H4 (cell line): Measurements from ENCODE around the genes OR10H5 and HSH2D.

DNA sequence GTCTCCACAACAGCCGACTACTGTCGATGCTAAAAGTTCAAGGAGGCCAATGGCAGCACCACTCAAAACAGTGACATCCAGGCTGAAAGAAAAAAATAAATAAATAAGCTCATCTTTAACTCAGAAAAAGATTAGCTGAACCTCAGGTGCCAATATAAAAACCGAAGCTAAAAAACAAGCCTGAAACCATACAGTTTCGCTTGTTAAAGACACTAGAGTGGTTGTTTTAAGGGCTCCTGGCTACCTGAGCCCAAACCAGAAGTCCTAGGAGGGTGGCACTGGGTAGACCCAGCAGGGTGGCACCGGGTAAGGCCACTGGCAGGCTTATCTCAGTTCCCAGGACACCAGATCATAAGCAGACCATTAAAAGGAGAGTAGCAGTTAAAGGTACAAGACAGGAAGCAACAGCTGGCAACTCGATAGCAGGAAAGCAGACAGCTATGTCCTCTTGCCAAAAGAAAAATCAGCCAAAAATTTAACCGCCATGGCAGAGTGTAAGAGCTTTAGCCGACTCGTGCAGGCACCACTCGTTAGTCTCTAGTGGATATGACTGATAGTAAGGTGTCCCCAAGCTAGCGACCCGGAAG is 39.2 kb downstream of the BRD4 start:
- RAMPAGE, long total RNA = no peak

DNA sequence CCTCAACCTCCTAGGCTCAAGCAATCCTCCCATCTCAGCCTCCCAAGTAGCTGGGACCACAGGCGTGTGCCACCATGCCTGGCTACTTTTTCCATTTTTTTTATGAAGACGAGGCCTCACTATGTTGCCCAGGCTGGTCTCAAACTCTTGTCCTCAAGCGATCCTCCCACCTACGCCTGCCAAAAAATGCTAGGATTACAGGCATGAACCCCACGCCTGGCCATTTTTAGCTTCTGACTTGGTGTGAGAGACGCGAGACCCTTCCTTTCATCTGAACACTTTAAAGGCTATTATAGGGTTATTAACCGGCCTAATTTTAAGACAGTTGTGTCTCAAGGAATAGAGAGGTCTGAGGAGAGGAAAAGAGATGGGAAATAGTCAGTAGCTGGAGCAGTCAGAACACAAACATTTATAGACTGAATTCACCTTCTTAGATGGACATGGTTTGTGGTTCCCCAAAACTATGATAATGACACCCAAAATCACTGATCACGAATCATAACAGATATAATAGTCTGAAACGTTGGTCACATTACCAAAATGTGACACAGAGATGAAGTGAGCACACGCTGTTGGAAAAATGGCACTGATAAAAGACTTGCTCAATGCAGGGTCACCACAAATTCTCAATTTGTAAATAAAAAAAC is 25.9 kb downstream of the BRD4 start:
- RAMPAGE, long total RNA = no peak

DNA sequence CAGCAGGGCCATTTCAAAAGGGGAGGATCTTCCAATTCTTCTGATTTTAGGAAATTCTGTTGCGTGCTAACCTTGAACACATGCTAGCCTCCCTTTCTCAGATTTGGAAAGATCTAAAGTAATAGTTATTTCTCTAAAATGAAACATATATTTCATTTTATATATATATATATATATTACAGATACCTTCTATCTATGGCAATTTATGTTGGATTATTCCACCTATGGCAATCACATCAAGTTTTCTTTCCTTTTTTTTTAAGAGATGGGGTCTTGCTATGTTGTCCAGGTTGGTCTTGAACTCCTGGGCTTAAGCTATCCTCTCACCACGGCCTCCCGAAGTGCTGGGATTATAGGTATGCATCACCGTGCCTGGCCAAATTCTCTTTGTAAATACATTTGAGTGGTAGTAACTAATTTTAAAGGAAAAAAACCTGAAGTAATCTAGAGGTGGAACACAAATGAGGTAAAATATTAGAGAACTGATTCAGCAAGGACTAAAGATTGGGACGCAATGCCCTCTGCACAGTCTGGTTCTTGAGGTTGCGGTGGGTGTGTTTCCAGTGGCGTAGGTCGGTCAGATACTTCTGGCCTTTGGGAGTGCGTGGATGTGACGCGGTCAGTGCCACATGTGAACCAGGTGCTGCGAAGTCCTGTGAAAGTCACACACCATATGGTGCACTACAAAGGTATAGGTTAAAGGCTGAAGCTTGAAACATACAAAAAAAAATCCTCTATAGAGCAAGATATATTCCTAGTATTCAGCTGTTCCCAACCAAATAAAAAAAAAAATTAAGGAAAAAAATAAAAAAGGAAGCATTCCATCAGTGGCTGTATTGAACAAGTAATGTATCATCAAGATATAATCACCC is 21.7 kb upstream of the BRD4 start:
- RAMPAGE, long total RNA = no peak

DNA sequence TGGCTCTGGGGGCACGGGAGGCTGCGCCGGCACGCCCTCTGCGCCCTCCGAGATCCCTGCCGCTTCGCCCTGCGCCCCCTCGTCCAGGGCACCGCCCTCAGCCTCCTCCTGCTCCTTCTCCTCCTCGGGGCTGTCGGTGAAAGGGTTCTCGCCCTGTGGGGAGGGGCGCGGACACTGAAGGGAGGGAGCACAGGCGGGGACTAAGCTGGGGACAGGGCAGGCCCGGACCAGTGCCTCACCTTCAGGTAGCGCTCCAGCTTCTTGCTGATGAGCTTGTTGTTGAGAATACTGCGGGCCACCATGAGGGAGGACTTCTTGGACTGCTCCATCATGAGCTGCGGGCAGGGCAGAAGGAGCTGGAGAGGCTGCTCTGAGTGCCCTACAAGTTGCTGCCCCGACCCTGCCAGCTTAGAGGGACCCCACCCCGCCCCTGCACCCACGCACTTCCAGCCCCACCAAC is 721 bp upstream of the AKAP8 start:
- RAMPAGE, long total RNA = no peak

GRCh38 chr19:15426945-15427833 is 8.4 kb upstream of the AKAP8L start:
- RAMPAGE, long total RNA = no peak

DNA sequence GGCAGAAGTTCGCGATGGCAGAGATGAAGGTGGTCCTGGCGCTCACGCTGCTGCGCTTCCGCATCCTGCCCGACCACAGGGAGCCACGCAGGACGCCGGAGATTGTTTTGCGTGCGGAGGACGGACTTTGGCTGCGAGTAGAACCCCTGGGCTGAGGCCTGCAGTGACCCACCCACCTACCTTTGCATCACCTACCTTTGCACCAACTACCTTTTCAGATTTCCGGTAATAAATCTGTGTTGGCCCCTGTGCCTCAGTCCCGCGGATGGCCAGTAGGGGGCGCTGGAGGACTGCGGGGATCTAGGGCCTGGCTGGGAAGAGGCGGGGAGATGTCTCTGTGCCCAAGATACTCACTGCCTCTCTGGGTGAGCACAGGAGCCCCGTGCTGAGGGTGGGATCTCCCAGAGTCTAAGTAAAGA is 11.5 kb upstream of the CYP4F3 start:
- RAMPAGE, long total RNA = no peak

DNA sequence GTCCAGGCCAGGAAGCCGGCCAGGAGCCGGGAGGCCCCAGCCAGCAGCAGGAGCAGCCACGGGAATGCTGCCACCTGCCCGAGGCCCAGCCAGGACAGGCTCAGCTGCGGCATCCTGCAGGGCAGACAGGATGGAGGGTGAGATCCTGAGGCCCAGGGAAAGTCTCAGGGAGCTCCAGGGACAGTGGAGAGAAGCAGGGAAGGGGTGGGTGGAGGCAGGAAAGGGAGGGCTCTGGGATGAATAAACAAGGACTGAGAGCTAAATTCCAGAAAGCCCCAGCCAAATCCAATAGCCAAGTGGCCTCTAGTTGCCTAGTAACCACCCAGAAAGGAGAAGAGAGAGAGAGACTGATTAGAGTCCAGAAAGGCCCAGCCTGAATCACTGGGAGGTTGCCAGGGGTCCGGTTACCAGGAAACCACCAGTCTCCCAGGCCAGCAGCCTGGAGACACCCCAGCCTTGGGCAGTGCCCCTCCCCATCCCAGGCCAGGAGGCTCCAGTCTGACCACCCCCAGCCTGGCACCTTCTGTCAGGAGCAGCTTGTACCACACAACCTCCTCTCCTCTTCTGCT is 7.6 kb upstream of the OR10H5 start:
- RAMPAGE, long total RNA = no peak

GRCh38 chr19:15787409-15787735 is at the start of gene OR10H5:
Gene OR10H5, plus strand, starts transcription at chr19:15787661.
- RAMPAGE, long total RNA = no peak

GRCh38 chr19:15835663-15836599 is 20.5 kb upstream of the OR10H1 start:
- RAMPAGE, long total RNA = no peak

GRCh38 chr19:16075391-16075743 is 928 bp upstream of the TPM4 start:
- RAMPAGE, long total RNA = no peak

DNA sequence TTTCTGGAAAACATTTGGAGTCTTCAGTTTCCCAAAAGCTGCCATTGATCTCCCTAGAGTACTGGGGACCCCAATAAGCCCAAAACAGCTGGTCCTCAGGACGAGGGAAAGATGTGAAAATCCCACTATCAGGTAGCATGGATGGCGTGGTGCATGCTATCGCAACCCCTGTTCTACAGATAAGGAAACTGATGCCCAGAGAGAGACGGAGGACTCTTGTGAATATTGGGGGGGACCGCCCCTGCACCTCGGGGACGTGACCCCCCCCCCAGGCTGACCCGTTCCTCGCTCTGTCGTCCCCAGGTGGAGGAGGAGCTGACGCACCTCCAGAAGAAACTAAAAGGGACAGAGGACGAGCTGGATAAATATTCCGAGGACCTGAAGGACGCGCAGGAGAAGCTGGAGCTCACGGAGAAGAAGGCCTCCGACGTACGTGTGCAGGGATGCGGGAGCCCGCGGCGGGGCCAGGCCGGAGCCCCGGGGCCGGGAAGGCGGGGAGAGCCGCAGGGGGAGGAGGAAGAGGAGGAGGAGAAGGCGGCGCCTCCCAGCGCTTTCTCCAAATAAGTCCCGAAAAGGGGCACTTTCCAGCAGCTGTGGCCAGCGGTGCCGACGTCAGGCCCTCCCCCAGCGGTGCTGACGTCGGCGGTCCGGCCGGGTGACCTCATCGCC is 417 bp upstream of the TPM4 start:
- RAMPAGE, long total RNA = no peak

DNA sequence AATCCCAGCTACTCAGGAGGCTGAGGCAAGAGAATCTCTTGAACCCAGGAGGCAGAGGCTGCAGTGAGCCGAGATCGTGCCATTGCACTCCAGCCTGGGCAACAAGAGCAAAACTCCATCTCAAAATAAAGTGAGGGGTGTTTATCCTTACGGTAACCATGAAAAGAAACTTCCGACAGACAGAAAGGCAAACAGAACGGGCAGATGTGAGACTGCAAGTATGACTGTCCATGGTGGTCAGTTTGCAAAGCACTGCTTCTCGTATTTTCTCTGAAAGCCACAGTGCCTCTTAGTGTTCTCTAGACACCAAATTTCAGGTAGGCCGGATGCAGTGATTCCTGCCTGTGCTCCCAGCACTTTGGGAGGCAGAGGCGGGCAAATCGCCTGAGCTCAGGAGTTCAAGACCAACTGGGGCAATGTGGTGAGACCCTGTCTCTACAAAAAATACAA is 6.1 kb downstream of the TPM4 start:
- RAMPAGE, long total RNA = no peak

DNA sequence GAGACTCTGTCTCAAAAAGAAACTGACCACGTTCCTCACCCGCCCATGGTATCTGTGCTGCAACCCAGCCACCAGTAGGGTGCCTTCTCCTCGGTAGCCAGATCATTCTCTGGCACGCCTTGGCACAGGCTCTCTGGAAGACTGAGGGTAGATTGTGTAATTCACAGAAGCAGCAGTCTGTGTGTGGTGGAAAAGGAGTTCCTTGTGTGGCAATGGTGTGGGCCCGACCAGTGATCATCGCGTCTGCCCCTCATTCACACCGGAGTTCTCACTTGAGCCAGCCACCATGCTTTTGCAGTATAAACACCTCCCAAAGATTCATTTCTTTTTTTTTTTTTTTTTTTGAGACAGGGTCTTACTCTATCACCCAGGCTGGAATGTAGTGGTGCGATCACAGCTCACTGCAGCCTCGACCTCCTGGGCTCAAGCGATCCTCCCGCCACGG is 7.2 kb downstream of the TPM4 start:
- RAMPAGE, long total RNA = no peak

DNA sequence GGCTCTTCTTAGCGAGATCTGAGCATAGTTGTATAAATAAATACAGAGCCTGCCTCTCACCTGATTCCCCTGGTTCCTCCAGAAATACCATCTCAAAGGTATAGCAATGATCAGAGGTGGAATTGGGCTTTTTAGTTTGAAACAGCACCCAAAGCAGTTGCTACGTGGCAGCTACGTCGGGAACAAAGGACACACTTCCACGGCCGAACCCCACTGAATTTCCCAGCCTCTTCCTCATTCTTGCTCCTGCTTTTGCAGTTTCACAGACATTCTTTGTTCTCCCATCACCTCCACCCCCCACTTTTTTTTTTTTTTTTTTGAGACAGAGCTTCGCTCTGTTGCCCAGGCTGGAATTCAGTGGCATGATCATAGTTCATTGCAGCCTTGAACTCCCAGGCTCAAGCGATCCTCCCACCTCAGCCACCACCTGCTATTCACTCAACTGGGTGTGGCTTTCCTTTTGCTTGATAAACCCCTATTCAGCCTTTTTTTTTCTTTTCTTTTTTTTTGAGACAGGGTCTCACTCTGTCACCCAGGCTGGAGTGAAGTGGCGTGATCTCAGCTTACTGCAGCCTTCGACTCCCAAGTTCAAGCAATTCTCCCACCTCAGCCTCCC is 13.2 kb downstream of the TPM4 start:
- RAMPAGE, long total RNA = no peak

GRCh38 chr19:16112460-16113114 is 898 bp downstream of the RAB8A start:
- RAMPAGE, long total RNA = no peak

DNA sequence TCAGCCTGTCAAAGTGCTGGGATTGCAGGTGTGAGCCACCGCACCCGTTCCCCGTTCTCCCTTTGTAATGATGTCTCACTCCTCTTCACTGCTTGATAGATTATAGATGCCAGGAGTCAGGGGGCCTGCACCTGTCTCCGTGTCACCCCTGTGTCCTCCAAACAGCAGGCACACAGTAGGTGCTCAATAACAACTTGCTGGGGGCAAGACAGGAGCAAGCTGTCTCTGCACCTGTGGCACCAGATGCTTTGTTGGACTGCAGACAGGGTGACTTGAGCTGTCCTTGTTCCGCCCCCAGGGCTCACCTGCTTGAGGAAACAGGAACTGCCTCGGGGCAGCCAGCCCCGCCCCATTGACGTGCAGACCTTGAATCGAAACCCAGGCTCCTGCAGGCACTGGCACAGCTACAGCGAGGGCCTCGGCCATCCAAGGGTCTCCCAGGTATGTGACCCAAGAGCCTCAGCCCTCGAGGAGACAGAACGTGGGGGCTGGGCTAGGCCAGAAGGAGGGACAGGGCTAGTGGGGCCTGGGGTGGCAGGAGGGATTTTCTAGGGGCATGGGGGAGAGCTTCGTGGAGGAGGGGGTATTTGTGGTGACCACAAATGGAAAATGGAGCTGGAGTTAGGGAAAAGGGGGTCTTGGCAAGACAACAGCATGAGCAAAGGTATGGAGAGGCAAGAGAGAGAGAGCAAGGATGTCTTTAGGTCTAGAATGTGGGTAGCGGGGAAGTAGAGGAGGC is at the start of gene HSH2D:
Gene HSH2D (plus strand): TSS at position 352 of the 739 bp plus-strand sequence.
- RAMPAGE, long total RNA = no peak

GRCh38 chr19:16208682-16209196 is 11.0 kb downstream of the AP1M1 start:
- RAMPAGE, long total RNA = no peak

DNA sequence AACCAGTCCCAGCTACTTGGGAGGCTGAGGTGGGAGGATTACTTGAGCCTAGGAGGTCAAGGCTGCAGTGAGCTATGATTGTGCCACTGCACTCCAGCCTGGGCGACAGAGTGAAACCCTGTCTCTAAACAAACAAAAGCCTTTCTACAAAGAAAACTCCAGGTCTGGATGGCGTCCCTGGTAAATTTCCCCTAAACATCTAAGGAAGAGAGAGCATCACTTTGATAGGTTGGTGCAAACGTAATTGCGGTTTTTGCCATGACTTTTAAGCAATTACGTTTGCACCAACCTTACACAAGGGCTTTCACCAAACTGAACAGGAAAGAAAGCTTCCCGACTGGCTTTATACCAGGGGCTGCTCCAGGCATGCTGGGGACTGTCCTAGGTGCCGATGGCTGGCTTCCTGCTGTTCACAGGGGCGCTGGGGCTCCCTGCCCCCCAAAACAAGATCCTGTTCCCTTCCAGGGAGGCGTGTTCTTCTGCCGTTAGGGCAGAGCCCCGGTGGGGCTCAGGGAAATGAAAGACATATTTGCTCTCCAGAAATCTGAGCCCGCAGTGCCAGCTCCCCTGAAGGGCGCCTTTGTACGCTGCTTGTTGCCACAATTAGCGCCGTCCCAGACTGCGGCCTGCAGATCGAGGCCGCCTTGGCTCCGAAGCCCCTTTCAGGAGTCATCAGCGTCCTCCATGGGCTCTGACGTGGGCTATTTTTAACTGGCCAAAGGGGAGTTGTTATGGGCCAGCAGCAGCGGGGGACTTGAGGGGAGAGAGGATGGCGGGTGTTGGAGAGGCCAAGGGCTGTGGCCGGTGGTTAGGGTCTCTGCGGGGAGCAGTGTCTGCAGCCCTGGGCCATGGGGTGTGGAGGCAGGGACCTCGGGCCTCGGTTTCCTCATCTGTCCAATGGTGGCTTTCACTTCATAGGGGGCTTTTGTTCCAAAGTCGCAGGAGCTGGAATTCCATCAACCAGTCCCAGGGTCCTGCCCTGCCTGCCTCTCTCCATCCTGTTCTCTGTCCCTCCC is 38.5 kb upstream of the KLF2 start:
- RAMPAGE, long total RNA = no peak

DNA sequence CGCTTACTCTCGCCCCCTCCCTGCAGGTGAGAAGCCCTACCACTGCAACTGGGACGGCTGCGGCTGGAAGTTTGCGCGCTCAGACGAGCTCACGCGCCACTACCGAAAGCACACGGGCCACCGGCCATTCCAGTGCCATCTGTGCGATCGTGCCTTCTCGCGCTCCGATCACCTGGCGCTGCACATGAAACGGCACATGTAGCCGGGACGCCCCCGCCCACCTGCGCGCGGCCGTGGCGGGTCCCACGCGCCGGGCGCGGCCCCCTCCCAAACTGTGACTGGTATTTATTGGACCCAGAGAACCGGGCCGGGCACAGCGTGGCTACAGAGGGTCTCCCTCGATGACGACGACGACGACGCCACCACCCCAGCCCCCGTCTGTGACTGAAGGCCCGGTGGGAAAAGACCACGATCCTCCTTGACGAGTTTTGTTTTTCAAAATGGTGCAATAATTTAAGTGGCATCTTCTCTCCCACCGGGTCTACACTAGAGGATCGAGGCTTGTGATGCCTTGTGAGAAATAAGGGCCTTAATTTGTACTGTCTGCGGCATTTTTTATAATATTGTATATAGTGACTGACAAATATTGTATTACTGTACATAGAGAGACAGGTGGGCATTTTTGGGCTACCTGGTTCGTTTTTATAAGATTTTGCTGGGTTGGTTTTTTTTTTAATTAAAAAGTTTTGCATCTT is 2.4 kb downstream of the KLF2 start:
- RAMPAGE, long total RNA = no peak

DNA sequence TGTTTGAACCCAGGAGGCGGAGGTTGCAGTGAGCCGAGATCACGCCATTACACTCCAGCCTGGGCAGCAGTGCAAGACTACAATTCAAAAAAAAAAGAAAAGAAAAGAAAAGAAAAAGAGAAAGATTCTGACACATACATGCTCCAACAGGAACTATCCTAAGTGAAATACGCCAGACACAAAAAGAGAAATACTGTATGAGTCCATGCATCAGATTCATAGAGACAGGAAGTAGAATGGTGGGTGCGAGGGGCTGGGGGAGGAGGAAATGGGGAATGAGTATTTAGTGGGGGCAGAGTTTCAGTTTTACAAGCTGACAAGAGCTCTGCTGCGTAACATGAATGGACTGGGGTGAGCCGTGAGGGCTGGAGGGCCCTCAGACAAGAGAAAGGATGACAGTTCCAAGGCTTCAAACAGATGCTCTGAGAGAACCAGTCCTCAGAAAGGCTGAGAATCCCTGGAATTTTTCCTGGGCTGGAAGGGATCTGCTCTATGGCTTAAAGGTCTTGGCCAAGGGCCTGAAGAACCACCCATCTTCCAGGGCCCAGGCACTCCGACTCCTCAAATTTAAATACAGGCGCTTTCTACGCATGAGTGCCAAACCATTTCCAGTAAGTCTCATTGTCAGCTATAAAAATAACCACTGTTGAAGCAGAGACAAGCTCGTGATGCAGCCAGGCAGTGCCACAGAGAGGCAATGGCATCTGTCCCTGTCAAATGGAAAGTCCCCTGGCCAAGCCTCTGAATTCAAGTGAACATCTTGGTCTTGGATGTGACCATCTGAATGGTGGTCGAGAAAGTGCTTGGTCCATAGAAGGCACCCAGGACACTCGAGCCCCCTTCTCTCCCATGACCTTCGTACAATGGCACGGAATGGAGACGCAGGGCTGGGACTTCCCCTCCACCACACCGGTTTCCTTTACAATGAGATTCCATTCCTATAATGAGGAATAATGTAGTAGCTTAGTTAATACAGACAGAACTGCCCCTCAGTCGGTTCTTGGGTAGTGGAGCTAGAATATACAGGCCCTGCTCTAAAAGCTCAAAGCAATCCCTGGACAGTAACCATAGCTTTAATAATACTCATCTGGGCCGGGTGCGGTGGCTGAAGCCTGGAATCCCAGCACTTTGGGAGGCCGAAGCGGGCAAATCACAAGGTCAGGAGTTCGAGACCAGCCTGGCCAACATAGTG is 17.6 kb downstream of the KLF2 start:
- RAMPAGE, long total RNA = no peak